Neural crest cell (in vitro differentiated cells): ENCODE measurements around a stretch of chr1.

GRCh38 chr1:89566449-89567419, 42.1 kb downstream of the LRRC8B start:
- PRO-cap, result no peak

DNA sequence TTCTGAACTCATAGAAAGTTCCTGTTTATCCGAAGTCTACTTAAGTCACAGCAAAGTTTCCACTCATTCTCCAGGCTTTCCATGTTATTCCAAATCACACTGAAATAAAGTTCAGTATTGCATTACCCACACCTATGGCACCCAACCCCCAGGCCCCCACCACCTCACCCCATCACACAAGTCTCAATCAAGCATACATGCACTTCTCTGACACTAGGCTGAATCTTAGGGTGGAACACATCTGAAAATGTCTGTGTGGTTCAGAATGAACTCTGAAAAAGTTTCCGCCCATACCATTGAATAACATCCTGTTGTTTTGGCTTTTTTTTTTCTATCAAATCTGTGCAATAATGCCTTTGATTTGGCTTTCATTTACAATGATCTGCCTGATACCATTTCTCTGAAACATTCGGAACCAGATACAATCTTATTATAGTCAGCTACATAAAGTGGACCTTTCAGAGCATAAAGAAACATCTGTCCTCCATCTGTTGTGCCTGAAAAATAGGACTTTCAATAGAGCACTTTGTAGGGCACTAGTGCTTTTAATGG, 25.7 kb upstream of the LRRC8C start:
- PRO-cap, result no peak

- PRO-cap, result no peak
Measured at GRCh38 chr1:89739052-89739974, 81.5 kb upstream of the LRRC8D start.

DNA sequence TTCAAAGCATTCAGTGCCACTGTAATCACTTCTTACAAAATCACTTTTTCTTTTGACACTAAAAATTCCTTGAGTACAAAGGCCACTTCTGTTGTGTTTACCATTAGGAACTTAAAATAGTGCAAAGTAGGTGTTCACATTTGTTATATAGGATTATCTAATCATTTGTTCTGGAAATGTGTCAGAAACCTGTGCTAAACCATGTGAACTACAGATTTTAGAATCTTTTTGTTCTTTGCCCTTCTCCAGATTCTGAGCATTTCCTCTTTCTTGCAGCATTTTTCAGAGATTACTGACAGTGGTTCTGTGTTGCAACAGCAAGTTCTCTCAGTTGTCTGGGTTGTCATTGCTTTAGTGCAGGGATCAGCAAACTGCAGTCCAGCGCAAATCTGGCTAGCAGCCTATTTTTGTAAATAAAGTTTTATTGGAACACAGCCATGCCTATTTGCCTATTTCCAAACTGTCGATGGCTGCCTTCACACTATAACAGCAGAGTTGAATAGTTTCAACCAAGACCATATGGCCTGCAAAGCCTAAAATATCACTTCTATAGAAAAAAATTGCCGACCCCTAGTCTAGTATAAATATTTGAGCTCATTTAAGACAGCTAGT, 66.4 kb upstream of the LRRC8D start:
- PRO-cap, result no peak

DNA sequence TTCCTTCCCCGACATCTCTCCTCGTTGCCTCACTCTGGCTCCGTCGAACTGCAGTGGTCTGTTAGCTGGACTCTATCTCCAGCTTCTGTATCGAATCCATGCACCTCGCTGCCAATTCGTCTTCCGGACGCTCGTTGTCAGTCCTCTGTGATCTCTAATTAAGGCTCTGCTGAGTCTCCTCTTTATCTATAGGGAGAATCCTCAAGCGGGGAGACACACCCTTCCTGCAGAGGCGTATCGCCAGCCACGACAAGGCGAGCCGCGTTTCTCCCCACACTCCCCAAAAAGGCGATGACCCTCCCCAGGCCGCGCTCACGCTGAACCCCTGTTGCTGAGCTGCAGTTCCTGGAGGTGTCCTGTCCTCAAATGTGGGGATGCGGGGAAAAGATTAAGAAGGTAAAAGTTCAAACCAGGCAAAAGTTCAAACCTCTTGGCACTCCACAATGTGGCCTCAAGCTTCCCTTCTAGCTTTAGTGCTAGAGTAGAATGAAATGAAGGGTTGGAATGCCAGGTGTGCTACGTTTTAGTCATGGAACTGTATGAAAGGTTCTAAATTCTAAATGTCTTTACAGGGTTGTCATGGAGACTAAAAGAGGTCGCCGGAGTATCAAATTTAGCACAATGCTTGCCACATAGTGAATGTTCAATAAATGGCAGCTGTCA, 57.4 kb upstream of the LRRC8D start:
- PRO-cap, result no peak

DNA sequence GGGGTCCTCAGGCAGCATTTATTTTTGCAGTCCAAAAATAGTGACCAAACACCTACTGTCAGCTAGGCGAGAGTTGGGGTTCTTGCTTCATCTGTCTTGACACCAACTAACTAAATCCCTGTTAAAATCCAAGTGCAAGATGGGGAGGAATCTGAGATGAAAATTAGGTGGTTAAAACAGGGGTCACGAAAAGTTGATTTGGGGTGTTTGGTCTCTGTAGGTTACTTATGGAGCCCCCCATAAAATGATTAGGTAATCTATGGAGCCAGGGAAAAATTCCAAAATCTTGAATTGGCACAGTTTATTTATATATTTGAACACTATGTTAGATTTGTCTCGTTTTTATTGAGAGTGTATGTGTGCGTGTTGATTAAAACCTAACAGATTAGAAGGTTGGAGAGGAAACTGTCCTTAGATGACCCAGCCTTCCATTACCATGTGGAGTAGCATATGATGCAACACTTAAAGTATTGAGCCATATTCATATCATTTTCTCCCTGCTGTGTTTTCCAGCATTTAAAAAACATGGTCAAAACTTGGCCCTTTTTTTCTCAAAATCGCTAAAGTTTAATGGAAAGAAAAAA, 2.0 kb downstream of the LRRC8D start:
- PRO-cap, result no peak

- PRO-cap, result no peak
Measured at GRCh38 chr1:89842927-89843282, 22.1 kb downstream of the LRRC8D start.

GRCh38 chr1:89950131-89950704, 44.7 kb upstream of the ZNF326 start:
- PRO-cap, result no peak

DNA sequence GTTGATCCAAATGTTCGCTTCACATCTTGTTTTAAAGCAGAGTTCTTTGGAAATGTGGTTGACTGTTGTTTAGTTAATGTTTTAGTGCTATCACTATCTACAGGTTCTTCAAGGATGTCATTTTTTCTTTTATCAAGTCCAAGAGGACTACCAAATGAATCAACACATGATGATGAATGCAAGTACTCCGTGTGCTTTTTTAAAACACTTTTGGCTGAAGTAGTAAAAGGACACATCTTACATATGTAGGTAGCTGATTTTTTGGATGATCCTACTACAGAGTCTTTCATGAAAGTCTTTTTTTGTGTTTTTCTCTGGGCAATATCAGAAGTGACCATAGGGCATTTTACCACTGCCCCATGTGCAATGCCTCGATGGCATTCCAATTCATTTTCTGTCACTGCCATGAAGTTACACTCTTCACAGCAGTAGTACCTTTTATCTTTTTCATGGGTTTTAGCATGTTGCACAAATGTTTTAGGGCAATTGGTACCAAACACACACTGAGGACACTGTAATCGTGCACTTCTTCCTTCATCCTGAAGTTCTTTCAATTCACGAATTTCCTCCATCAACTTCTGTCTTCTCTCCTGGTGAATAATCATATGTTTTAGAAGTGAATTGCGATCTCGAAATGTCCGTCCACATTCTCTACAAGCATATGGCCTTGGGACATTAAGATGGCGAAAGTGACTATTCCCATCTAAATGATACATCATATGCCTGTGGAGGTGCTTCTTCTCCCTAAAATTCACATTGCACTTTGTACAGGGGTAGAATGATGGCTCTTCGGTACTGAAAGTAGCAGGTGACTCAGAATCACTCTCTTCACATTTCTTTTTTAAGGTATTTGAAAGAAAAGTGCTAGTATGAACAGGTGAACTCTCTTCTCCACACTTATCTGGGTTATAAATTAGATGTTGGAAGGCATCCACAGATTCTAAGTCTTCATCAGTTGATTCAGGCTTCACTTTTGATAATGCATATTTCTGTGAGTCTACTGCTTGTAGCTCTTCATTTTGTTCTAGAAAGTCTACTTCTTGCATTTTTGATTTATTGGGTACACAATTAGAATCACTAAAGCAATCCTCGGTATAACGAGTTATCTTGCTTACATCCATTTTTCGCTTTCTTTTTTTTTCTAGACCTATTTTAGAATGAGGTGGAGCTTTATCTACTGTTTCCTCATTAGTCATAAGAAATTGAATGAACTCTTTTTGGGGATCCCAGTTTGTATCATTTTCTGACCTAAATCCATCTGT, 82.1 kb downstream of the ZNF644 start:
- PRO-cap, result no peak

DNA sequence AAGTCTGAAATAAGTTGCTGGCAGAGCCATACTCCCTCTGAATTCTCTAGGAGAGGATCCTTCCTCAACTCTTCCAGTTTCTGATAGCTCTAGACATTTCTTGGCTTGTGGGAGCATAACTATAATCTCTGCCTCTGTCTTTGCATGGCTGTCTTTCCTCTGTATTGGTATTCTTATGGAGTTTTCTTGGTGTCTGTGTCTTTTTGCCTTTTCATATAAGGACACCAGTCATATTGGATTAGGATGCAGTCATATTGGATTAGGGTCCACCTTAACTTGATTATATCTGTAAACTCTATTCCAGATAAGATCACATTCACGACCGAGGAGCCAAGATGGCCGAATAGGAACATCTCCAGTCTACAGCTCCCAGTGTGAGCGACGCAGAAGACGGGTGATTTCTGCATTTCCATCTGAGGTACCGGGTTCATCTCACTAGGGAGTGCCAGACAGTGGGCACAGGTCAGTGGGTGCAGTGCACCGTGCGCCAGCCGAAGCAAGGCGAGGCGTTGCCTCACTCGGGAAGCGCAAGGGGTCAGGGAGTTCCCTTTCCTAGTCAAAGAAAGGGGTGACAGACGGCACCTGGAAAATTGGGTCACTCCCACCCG, 118.2 kb downstream of the HFM1 start:
- PRO-cap, result no peak

DNA sequence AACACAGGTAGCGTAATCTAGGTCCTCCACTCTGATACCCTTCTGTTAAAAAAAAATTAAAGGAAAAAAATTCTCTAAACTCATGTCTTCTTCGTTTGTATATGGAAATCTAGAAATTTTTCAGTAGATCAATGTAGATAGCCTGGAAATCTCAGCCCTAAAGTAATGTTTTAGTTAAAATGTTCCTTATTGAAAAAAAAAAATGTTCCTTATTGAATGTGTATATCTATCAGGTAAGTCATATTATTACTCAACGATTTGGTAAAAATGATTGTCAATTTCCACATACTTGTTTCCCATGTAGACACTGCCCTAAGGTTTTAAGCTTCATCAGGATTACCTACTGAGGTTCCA, 181.2 kb downstream of the CDC7 start:
- PRO-cap, result no peak

DNA sequence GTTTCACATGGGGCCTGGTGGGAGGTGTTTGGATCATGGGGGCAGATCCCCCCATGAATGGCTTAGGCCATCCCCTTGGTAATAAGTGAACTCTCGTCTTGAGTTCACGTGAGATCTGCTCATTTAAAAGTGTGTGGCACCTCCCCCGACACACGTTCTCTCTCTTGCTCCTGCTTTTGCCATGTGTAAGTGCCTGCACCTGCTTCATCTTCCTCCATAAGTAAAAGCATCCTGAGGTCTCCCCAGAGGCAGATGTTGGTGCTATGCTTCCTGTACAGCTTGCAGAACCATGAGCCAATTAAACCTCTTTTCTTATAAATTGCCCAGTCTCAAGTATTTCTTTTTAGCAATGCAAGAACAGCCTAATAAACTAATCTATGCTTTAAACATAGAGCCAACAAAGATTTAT, 147.6 kb downstream of the TGFBR3 start:
- PRO-cap, result no peak

DNA sequence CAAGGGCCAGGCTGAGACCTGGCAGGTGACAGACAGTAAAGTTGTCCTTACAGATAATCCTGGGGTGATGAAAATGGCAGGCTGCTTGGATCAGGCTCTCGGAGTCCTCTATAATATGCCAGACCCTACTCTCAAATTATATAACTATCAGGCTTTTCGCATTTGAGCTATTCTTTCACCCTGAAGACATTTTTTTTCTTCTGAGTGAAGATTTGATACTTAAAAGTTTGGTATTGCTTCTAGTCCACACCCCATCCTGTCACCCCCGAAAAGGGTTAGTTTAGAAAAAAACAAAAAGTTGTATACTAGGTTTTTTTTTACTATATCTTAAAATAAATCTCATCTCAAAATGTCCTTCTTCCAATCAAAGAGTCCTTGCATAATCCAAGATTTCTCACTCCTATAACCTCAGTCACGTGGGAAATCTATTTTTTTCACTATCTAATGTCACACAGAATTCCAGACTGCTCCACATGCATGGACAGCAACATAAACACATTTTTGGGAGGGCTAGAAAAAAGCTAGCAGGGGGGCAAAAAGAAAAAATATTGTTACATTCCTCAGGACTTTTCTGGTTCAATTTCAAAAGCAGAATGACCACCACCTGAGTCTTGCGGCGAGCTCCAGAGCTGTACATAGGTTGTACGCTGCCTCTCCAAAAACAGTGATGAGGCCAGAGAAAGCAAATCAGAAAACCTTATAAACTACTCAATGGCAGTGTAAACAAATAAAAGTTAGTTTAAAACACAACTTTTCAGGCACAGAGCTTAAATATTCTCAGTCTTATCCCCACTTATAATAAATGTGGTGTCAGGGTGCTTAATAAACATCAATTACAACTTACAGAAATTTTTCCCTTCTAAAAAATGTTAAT, 39.3 kb downstream of the TGFBR3 start:
- PRO-cap, result no peak

DNA sequence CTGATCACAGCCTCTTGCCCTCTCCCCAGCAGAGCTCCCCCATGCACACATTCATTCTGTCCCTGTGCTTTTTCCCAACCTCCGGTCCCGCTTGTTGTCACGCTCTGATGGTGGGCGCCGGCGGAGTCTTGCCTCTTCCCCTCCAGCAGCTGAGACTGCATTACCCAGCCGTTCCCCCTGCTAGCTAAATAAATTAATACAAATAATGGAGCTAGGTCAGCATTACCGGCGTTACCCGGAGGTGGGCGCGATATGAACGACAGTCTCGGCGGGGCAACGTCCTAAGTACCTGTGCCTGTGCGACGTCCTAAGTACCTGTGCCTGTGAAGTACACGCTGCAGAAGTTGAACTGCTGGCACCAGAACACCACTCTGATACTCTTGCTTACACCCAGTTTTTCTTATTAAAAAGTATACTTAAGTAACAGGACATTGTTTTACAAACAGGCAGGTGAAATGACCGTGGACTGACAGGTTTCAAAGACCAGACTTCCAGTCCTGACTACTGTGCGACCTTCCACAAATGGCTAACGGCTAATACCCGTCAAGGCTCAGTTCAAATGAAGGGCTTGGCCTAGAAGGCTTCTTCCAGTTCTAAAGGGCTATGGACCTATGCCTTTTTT, 781 bp upstream of the TGFBR3 start:
- PRO-cap, result unidirectional peak, minus-strand start at position 109 of the sequence; unidirectional peak, minus-strand start at position 157 of the sequence

- PRO-cap, result no peak
Measured at GRCh38 chr1:92030847-92031188, 1.0 kb downstream of the EPHX4 start.

DNA sequence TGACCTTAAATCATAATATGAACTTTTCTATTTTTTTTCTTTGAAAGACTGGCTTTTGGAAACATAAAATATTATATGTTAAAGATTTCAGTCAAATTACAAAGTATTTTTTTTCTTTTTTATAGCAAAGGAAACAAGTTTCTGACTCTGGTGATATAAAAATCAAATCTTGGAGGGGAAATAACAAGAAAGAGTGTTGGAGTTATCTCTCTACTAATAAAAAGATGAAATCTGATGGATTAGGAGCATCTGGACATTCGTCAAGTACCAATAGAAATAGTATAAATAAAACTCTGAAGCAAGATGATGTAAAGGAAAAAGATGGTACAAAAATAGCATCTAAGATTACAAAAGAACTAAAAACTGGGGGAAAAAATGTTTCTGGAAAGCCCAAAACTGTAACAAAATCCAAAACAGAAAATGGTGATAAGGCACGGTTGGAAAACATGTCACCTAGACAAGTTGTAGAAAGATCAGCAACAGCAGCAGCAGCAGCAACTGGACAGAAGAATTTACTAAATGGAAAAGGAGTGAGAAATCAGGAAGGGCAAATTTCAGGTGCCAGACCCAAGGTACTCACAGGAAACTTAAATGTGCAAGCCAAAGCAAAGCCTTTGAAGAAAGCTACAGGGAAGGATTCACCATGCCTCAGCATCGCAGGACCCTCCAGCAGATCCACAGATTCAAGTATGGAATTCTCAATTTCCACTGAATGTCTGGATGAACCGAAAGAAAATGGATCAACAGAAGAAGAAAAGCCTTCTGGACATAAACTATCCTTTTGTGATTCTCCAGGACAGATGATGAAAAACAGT, 40.8 kb upstream of the C1orf146 start:
- PRO-cap, result no peak

- PRO-cap, result no peak
Measured at GRCh38 chr1:92543165-92543767, 56.5 kb upstream of the GFI1 start.

GRCh38 chr1:92645777-92646209, 139.1 kb downstream of the EVI5 start:
- PRO-cap, result no peak

- PRO-cap, result no peak
Measured at GRCh38 chr1:92857730-92858176, 25.9 kb downstream of the RPL5 start.

DNA sequence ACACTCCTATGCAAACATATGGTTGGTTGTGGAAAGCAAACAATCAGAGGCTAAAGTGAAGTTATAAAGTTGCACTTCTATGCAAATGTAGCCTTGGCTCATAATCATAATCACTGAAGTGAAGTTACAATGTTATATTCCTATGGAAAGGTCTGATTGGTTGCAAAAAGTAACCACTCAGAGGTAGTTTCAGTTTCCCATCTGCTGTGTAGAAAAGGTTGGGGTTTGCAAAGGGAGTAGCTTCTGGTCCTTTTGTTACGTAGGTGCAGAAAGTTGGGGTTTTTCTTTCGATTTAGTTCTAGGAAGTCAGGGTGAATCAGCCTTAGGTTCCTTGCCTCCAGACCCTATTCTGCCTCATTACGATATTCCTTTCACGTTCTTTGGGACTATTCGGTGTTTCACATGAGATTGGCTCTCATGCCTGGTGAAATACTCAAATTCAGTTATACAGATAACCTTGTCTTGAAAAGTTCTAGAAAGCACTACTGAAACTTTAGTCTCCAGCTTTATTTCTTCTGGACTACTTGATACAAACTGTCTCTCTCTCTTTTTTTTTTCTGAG, 36.6 kb upstream of the MTF2 start:
- PRO-cap, result no peak